SK-N-DZ (cell line): ENCODE data around the genes PXT1 and MTCH1.

RAMPAGE:
- cytosol, long total RNA: no peak
- nucleus, long total RNA: no peak
Observed at GRCh38 chr6:36442578-36443140, at the start of gene PXT1. Gene PXT1 (minus strand): TSS chr6:36442854.

DNA sequence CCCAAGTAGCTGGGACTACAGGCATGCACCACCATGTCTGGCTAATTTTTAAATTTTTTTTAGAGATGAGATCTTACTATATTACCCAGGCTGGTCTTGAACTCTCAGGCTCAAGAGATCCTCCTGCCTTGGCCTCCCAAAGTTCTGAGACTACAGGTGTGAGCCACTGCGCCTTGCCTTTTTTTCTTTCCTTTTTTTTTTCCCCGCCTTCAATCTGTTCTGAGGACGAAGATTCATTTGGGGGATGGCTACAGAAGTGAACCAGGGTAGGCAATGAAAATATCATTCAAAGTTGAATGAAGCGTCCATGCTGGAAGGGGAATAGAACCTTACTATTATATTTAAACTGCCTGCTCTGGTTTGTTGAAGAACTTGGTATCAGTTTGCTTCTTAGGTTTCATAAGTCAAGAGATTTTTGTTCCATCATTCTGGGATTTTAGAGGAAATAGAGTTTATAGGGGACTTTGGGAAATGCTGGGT is 23.7 kb downstream of the KCTD20 start:
RAMPAGE:
- cytosol, long total RNA: no peak
- nucleus, long total RNA: no peak

GRCh38 chr6:36509318-36509958 is 37.8 kb downstream of the STK38 start:
RAMPAGE:
- cytosol, long total RNA: no peak
- nucleus, long total RNA: no peak

DNA sequence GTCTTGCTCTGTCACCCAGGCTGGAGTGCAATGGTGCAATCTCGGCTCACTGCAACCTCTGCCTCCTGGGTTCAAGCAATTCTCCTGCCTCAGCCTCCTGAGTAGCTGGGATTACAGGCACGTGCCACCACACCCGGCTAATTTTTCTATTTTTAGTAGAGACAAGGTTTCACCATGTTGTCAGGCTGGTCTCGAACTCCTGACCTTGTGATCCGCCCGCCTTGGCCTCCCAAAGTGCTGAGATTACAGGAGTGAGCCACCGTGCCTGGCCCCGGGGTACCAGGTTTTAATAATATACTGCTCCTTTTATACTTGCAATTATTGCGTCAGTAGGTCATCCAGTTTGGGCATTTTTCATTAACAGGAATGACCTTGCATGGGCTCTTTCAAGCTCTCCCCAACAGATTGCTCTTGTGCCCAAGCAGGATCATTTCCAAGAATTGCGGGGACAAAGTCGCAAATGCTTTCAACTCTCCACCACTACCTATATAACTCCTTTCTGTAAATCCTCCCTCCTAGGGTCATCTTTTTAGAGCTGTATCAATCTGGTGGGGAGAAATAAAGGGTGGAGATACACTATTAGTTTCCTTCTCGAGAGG is 23.9 kb downstream of the STK38 start:
RAMPAGE:
- cytosol, long total RNA: no peak
- nucleus, long total RNA: no peak

DNA sequence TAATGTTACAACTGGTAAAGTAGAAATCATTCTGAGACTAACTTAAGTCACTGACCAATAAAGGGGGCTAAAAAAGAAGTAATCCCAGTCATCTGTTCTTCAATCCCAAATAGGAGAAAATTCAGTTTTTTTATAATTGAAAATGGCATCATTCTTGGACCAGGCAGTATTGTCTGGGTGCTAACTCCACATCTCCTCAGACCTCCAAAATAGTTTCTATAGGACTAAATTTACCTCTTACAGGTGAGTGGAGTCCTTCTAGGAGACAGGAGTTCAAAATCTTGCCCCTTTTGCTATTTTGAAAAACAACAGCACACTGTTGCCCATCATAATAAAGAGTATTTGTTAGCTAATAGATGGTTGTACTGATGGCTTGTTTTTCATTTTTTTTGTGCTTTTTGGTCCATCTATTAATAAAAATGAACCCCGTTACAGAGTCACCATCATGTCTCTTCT is 5.3 kb downstream of the SRSF3 start:
RAMPAGE:
- cytosol, long total RNA: no peak
- nucleus, long total RNA: no peak

DNA sequence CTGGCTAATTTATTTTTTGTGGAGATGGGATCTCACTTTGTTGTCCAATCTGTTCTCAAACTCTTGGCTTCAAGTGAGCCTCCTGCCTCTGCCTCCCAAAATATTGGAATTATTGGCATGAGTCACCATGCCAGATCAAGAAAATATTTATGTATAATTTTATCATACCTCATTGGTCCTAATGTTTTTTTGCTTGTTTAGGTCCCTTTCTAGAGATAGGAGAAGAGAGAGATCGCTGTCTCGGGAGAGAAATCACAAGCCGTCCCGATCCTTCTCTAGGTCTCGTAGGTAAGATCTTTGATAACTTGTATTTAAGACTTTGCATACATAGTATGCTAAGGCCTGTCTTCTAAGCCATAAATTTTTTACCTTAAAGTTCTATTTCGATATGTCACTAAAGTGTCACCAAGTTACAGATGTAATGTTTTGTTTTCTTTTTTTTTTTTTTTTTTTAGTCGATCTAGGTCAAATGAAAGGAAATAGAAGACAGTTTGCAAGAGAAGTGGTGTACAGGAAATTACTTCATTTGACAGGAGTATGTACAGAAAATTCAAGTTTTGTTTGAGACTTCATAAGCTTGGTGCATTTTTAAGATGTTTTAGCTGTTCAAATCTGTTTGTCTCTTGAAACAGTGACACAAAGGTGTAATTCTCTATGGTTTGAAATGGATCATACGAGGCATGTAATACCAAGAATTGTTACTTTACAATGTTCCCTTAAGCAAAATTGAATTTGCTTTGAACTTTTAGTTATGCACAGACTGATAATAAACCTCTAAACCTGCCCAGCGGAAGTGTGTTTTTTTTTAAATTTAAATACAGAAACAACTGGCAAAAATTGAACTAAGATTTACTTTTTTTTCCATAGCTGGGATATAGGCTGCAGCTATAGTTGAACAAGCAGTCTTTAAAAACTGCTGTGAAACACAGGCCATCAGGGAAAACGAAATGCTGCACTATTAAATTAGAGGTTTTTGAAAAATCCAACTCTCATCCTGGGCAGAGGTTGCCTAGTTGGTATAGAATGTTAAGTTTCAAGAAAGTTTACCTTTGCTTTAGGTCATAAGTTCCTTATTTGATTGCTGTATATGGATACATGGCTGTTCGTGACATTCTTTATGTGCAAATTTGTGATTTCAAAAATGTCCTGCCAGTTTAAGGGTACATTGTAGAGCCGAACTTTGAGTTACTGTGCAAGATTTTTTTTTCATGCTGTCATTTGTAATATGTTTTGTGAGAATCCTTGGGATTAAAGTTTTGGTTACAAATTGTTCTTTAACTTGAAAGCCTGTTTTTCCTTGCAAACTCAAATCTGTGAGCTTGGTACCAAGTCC is 7.8 kb downstream of the SRSF3 start:
RAMPAGE:
- cytosol, long total RNA: no peak
- nucleus, long total RNA: no peak

RAMPAGE:
- cytosol, long total RNA: no peak
- nucleus, long total RNA: no peak
Observed at GRCh38 chr6:36627859-36628337, 33.7 kb downstream of the SRSF3 start.

RAMPAGE:
- cytosol, long total RNA: no peak
- nucleus, long total RNA: no peak
Observed at GRCh38 chr6:36676966-36677616, 1.4 kb upstream of the CDKN1A start.

DNA sequence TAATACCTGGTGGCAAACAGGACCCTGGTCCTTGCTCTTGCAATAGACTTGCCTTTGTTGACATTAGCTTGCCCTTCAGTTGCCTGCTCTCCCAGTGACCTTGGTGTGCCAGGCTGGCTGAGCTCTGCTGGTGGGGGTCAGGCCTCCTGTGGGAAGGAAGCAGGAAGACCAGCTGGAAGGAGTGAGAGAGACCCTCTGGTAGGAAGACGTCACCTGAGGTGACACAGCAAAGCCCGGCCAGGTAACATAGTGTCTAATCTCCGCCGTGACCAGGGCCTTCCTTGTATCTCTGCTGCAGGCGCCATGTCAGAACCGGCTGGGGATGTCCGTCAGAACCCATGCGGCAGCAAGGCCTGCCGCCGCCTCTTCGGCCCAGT is 5.3 kb downstream of the CDKN1A start:
RAMPAGE:
- cytosol, long total RNA: no peak
- nucleus, long total RNA: no peak

GRCh38 chr6:36690558-36690954 is 7.1 kb upstream of the RAB44 start:
RAMPAGE:
- cytosol, long total RNA: no peak
- nucleus, long total RNA: no peak

DNA sequence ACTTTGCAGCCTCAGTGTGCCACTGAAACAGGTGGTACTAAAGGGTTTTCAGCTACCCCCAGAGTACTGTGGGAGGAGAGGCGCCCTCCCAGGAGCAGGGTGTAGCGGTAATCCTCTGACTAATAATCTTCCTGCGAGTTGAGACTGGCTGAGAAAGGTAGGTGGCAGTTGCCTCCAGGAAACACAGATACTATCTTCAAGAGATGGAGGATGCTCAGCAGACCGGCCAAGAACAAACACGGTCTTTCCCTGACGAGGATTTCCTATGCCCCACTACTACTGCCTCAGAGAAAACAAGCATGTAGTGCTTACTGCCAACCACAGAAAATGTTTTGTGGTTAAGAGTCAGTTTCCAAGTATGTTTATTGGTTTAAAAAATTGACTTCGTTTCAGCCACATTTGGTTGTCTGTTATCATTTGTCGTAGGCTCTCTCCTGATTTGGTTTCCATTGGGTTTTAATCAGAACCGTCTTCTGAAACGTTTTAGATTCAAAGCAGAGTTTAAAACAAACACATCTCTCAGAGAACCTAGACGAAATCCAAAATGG is 26.9 kb downstream of the C6orf89 start:
RAMPAGE:
- cytosol, long total RNA: no peak
- nucleus, long total RNA: no peak

RAMPAGE:
- cytosol, long total RNA: no peak
- nucleus, long total RNA: no peak
Observed at GRCh38 chr6:36944493-36944917, 10.0 kb upstream of the PI16 start.

GRCh38 chr6:36970940-36971706 is 14.9 kb downstream of the MTCH1 start:
RAMPAGE:
- cytosol, long total RNA: no peak
- nucleus, long total RNA: no peak

RAMPAGE:
- cytosol, long total RNA: no peak
- nucleus, long total RNA: no peak
Observed at GRCh38 chr6:36977874-36978287, 8.1 kb downstream of the MTCH1 start.

GRCh38 chr6:36985802-36985979 is 305 bp downstream of the MTCH1 start:
RAMPAGE:
- cytosol, long total RNA: no peak
- nucleus, long total RNA: no peak

DNA sequence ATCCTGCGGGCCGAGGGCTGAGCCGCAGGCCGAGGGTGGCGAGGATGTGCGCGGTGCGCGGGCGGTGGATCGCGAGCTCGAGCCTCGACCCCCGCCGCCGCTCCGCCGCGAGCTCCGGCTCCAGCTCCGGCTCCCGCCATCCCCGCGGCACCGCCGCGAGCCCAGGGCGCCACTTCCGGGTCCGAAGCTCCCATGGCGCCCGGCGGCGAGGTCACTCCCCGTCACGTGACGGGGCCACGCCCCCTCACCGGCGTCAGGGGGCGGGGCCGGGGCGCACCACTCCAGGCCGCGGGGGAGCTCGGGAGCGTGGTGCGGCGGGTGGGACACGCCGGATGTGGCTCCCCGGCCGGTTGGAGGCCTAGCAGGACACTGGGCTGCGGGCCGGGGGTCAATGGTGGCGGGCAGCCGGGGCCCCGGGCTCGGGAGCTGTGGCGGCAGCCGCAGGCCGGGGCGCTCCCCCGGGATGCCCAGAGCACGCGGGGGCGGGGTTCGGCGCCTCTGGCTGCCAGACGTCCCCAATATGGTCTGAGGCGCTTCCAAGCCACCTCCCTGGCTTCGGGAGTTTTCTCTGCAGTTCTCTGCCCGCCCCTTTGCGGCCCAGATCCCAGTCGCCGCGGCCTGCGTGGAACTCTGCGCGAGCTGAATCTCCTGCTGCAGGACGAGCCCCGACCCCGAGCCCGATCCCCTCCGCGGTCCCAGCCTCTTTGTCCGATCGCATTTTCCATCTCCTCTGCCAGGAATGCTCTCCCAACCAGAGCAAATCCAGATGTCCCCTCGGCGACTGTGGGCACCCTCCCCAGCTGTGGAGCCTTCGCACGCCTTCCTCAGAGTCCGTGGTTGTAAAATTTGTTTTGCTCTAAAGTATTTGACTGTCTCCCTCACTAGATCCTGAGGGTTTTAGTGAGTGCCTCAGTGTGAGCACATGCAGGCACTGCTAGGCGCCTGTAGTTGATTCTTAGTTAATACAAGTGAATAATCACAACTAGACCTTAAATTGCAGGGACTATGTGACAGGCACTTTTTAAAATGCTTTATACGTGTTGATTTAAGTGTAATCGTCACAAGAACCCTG is at the start of gene MTCH1:
Gene MTCH1, minus strand, starts transcription at position 217 of the 1,072 bp plus-strand sequence.
RAMPAGE:
- cytosol, long total RNA: no peak
- nucleus, long total RNA: no peak

RAMPAGE:
- cytosol, long total RNA: no peak
- nucleus, long total RNA: no peak
Observed at GRCh38 chr6:37033206-37033816, 27.9 kb downstream of the FGD2 start.

DNA sequence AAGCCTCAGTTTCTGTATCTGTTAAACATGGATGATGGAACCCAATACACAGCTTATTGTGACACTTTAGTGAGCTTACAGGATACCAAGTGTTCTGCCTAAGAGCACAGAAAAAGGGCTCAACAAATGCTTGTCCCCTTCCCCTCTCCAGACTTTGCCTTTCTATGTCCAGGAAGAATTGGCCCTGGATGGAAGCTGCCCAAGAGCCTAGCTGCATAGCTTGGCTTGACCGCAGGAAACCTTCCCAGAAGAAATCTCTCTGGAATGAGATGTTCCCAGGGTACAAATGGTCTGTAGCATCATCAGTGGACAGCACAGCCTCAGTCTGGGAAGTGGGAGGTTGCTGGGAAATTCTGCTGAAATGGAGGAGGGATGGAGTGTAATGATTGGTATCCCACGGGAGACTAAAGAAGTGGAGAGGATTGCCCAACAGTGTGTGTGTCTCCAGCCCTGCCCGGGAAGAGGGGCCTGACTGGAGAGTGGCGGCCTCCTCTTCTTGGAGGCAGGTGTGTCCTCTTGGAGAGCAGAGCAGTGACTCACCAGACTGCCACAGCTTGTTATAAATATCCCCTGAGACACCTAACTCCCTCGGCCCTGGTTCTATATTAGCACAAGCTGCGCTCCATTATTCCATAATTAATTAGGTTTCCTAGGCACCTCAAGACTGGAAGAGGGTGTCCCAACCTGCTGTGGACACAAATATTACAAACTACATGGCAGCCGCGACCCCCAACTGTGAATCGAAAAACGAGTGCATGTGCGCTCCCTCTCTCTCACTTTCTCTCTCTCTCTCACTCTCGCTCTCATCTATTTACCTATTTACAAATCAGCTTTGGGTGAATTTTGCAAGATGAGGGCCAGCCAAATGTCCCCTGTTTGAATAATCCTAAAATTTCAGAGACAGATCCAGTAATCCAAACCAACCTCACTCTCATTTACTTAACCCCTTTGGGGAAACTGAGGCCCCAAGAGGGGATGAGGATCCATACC is 68.7 kb downstream of the FGD2 start:
RAMPAGE:
- cytosol, long total RNA: no peak
- nucleus, long total RNA: no peak

DNA sequence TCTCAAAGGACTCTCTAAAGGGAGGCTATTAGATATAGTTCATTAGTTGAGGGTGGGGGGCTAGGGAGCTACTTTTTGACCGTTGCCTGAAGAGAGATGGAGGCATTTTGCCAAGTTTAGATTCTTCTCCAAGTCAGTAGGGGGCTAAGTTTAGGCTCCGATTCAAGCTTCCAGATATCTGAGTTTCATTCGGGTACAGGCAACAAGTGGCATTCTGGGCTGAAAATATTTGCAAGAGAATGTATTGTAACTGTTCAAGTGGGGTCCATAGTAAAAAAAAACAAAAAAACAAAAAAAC is 43.4 kb upstream of the PIM1 start:
RAMPAGE:
- cytosol, long total RNA: no peak
- nucleus, long total RNA: no peak

DNA sequence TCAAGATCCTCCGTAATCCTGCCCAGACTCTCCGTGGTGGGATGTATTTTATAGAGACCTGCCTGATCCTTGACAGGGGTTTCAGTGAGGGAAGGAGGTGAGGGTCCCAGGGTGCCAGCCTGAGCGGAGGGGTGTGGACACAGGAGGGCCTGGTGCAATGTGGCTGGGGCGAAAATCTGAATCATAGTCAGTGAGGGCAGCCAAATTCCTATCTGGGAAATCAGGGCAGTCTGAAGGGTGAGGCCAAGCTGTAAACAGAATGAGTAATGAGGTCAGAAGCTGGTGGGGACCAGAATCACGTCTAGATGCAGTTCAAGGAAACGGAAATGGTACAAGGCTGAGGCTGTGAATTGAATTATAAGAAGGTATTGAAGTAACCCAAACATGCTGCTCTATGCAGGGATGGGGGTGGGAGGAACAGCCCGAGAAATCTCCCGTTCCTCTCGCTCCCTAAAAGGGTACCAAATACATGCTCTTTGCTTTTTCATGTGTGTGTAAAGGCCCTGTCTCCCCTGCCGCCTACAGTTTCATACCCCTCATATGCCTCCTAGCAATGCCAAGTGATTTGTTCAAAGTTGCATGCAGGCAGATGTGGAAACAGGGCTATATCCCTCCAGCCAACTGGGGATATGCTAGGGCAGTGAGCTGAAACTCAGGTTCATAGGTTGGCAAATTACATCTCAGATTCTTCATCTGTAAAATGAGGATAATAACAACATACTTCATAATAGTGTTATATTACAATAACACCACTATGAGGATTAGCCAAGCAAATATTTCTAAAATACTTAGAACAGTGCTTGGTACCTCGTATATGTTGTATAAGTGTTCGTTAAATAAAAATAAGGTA is 35.2 kb upstream of the PIM1 start:
RAMPAGE:
- cytosol, long total RNA: no peak
- nucleus, long total RNA: no peak